H7 (cell line): ENCODE measurements around a stretch of chr2.

DNA sequence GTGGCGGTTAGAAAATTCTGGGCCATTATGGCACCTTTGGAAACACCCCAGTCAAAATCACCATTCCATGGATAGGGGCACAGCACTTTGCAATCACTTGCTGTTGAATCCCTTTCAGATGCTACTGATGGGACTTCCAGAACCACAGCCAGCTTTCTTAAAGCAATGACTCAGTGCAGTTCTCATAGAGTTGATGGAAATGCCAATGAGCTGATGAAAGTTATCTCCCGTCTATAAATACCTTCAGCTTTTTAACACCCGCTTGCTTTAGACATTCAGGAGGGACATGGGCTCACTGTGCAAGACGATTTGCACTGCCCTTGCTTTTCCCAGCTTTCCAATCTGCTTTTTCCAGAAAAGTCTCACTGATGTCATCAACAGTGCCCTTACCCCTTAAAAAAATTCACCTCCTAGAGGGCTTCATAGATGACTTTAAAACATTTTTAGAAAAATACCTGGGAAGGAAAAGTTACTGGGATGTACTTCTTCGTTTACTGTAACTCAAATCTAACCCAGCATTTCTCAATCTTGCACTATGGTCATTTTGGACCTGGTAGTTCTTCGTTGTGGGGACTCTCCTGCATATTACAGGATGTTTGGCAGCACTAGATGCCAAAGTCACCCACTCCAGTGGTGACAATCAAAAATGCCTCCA lies 66.6 kb upstream of the RPL31 start:
- RAMPAGE, long total RNA: no peak

DNA sequence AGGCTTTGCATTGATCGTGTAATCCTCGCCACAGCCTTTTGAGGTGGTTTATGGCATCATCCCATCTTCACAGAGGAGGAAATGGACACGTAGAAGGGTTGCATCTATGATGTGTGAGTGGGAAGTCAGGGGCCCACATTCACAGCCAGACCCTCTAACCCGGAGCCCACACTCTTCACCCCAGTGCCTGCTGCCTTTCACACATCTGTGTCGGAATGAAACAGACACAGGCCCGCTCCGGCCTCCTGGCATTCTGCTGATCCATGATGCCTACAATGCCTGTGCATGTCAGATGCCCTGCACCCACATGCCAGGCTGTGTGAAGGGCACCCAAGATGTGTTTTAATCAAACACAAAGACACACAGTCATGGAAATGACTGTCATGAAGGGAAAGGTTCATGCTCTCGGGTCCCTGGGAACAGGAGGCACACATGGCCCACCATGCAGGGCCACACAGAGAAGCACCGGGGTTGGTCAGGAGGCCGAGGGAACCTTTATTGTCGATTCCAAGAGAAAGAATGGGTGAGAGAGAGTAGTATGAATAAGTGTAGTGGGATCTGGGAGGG lies 48.4 kb upstream of the RPL31 start:
- RAMPAGE, long total RNA: no peak

GRCh38 chr2:100957939-100958520 lies 44.1 kb upstream of the RPL31 start:
- RAMPAGE, long total RNA: no peak

- RAMPAGE, long total RNA: no peak
Observed at GRCh38 chr2:100989823-100990479, 12.1 kb upstream of the RPL31 start.

DNA sequence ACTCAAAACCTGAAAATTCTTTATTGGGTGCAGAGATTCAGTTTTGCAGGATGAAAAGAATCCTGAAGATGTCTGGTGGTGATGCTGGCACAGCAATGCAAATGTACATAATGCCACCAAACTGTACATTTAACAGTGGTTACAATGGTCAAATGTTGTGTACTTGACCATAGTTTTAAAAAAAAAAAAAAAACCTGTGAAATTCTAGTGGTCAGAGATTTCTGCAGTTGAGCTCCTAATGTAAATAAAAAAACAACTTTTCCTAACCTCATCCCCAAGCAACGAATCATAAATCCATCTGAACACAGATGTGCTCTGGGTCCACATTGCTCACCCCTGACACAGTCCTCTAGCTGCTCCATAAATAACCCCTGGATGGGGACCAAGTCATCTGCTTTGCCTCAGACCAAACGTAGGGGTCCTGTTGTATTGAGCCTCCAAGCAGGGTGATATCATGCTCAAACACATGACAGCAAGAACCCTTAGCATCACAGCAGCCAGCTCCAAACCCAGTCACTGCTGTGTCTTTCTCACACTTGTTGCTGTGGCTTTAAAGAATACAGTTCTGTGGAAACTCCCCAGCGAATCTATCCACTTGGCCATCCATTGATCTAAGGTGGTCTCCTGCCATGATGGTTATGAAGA lies 39.3 kb downstream of the TBC1D8 start:
- RAMPAGE, long total RNA: no peak

DNA sequence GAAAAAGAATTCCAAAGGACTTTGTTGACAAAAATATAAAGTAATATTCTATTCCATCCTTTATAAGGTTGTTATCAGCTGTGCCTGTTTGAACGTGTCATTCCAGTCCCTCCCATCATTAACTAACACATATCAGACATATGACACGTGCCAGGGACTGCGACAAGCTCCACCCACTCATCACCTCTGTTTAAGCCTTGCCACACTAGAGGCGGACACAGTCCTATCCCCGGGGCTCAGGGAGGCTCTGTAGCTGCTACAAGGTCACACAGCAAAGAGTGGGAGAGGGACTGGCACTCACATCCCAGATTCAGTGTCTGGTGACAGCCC lies 30.0 kb downstream of the TBC1D8 start:
- RAMPAGE, long total RNA: no peak

DNA sequence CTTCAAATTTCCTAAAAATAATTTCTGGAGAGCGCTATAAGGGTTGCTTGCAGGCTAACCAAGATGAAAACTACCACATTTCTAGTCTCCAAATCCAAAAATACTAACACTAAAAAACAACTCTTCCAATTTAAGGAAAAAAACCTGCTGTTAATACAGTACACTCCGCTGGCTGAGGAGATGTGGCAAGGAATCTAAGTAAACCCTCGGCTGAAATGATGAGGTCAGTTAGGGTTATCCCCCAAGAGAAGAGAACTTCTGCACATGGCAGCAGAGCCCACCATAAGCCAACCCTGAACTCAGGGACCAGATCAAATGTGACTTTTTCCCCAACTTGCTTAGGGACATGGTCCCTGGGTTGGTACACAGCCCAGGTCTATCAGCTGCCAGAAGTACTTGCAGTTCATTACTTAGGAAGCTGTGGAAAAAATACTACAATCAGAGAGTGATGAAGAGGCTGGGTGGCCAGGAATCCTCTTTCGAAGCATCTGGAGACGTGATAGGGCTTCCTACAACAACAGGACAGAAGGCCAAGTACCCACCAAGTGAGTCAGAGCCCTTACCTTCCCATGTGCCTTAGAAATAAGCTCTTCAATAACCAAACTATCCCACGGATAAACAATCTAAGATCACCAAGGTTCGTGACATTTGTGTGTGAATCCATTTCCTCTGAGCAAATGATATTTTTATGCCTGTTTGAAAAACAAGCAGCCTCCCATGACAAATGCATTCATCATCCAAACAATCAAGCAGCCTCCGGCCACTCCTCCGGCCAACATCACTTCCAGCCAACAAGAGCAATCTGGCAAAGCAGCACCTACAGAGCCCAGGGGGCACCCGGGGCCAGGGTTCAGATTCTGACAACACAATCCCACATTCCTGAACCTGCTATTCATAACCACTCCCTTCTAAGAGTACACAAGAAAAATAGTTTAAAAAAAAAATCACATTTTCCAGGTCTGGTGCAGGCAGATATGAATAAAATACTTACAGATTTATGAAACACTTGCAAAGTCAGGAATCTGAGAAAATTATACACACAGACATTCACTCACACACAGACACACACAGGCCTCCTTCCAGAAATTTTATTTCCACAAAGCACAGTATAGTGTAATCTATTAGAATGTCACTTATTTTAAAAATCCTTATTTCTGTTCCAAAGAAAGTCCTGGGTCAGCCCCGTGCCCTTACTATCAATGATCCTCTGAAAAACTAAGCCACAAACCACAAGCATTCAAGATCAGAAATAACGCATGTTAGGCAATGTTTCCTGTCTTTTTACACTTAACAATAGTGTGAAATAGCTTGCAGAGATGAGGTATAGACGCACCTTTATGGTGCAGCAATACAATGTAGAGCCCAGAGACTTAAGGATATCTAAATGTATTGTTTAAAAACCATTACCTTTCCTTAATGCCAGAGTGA lies 26.3 kb downstream of the TBC1D8 start:
- RAMPAGE, long total RNA: no peak

GRCh38 chr2:101135922-101136403 lies 15.2 kb downstream of the TBC1D8 start:
- RAMPAGE, long total RNA: no peak

- RAMPAGE, long total RNA: no peak
Observed at GRCh38 chr2:101244703-101245318, 7.9 kb upstream of the CNOT11 start.

GRCh38 chr2:101308913-101309396 lies 454 bp upstream of the RNF149 start:
- RAMPAGE, long total RNA: no peak

- RAMPAGE, long total RNA: no peak
Observed at GRCh38 chr2:101327668-101328380, 19.3 kb upstream of the RNF149 start.

GRCh38 chr2:101518788-101519307 lies 43.9 kb upstream of the RFX8 start:
- RAMPAGE, long total RNA: no peak

DNA sequence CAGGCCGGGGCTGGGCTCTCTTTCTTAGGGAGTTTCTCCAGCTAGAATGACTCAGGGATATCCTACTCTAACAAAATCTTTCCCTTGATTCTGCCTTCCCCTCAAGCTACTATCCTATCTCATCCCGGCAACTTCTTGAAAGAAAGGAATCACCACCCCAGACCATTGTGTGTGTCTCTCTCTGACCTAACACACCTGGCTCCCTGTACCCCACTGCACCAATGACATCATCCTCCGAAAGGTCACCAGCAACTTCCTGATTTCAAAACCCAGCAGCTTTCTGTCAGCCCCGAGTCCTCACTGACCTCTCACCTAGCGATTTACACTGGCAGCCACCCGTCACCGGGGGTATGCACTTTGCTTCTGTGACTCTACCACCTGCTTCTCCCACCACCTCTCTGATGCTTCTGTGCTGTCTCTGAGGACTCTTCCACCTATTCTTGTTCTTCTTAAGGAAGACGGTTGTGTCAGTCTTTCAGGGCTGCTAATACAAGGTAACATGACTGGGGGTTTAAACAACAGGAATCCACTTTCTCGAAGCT lies 72.0 kb upstream of the MAP4K4 start:
- RAMPAGE, long total RNA: no peak

GRCh38 chr2:101705283-101706280 lies 8.1 kb downstream of the MAP4K4 start:
- RAMPAGE, long total RNA: no peak

DNA sequence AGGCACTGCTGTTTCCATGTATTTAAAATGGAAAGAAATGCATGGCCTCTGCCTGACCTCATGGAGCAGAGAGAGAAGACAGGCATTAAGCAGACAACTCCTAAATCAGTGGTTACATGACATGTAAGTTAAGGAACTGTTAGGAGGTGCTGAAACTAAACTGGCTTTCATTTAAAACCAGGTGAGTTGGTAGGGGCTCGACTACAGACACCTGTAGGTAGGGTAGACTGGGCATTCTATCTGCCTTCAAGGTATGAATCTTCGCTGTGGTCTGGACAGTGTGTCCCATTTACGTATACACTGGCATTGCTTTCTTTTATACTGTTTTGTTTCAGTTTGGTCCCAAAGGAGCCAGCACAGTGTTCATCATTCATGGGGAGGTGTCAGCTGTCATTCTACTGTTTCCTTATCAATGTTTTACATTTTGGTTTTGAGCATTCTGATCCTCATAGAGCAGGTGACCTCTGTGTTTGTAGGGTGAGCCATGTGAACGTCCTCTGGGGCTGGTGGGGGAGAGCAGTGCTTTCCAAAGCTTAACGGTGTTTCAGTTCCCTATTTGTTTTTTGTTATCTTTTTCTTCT lies 54.1 kb downstream of the MAP4K4 start:
- RAMPAGE, long total RNA: no peak

- RAMPAGE, long total RNA: no peak
Observed at GRCh38 chr2:101823720-101824130, 126.2 kb downstream of the MAP4K4 start.

- RAMPAGE, long total RNA: no peak
Observed at GRCh38 chr2:101834180-101834664, 136.7 kb downstream of the MAP4K4 start.

GRCh38 chr2:101855631-101856337 lies 136.0 kb upstream of the IL1R2 start:
- RAMPAGE, long total RNA: no peak

- RAMPAGE, long total RNA: no peak
Observed at GRCh38 chr2:101892249-101892816, 99.4 kb upstream of the IL1R2 start.

GRCh38 chr2:102006392-102006633 lies 14.6 kb downstream of the IL1R2 start:
- RAMPAGE, long total RNA: no peak